ENCODE measurements around the genes PLIN2, IFNA8 and CDKN2B.

GRCh38 chr9:16726569-16727546, 143.6 kb downstream of the BNC2 start:
- PRO-cap, result no peak
- RAMPAGE, long total RNA, result no peak

DNA sequence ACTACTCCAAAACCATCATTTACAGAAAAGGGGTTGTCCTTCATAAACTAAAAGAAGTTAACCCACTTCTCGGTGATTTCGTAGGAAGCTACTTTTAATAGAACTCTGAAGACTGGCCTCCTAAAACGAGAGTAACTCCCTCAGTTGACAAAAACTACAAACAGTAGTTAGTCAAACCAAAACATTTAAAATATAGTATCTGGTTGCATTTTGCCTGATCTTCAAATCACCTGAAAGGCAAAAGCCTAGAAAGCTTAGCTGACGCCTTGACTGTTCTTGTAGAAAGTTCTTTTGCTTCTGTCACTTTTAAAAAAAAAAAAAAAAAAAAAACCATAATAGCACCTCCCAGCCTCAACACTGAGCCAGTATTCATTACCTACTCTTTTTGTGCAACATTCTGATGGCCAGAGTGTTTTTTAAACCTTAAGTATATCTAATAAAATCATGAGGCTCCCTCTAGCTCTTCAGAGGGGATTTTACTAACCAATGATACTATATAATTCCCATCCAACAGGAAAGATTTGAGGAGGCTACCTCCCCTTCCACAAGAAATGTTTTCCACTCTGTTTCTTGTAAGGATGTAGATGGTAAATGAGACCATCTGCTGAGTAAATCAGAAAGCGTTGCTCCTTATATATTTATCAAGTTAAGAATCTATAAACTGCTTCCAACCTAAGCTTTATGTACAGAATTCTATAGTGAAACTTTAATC, 4.0 kb downstream of the BNC2 start:
- PRO-cap, result no peak
- RAMPAGE, long total RNA, result no peak

DNA sequence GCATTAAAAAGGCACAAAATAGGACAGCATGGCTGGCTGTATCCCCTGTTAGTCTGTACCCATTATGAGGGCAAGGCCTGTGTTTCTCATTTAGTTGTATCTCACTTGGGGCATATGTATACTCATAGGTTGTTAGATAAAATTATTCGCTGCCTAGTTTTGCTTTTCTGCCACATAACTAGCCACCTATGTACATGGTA, 9.4 kb downstream of the PLIN2 start:
- PRO-cap, result no peak
- RAMPAGE, long total RNA, result no peak

DNA sequence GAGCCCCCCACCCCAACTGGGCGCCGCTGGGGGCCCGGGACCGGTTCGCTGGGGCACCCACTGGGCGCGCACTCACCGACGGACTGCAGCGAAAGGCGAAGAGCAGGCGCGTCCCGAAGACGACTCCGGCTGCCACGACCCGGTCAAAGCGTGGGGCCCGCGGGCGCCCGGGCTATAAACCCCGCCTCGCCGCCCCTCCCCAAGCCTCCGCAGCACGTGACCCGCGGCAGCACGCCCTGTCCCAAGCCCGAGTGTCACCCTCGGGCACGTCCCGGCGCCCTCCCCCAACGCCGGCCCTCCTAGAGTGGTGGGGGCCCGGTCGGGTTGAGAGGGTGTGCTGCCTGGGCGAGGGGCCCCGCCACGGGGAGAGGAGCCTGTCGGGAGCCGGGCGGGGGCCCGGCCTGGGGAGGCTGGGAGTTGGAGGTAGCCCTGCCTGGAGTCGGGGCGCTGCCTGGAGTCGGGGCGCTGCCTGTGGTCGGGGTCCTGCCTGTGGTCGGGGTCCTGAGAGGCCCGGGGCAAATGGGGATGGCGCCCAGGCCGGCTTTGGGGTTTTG, at the start of gene PLIN2:
Gene PLIN2 (minus strand): TSS at position 150 of the 554 bp plus-strand sequence.
- PRO-cap, result bidirectional peak, plus-strand start at position 426 of the sequence, minus-strand start at position 148 of the sequence
- RAMPAGE, long total RNA, result start-site peak on the minus strand centred at position 149 of the sequence, 8 bp wide, 72 and 115 reads in 2 replicates

DNA sequence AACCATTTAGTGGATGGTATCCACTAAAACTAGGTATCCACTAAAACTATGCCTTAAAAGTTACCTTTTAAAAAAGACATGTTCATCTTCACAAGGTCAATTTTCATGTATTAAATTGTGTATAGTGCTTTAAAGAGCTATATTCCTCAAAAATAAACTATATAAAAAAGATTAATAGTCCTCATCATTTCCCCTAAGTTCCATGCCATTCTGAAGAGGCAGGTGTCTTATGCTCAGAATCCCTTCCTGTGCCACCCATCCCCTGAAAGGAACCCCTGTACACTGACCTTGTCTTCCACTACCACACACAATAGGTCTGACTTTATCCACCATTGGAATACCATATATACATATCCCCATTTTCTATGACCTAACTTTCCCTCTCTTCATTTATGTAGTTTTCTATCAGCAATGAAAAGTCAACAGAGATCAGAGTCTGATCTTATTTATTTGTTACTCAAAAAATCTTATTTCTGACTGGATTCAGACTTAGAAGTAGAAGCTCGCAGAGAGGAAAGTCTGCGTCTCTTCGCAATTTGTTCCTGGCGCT, 4.1 kb downstream of the RPS6 start:
- PRO-cap, result unidirectional peak, minus-strand start at position 215 of the sequence
- RAMPAGE, long total RNA, result no peak

DNA sequence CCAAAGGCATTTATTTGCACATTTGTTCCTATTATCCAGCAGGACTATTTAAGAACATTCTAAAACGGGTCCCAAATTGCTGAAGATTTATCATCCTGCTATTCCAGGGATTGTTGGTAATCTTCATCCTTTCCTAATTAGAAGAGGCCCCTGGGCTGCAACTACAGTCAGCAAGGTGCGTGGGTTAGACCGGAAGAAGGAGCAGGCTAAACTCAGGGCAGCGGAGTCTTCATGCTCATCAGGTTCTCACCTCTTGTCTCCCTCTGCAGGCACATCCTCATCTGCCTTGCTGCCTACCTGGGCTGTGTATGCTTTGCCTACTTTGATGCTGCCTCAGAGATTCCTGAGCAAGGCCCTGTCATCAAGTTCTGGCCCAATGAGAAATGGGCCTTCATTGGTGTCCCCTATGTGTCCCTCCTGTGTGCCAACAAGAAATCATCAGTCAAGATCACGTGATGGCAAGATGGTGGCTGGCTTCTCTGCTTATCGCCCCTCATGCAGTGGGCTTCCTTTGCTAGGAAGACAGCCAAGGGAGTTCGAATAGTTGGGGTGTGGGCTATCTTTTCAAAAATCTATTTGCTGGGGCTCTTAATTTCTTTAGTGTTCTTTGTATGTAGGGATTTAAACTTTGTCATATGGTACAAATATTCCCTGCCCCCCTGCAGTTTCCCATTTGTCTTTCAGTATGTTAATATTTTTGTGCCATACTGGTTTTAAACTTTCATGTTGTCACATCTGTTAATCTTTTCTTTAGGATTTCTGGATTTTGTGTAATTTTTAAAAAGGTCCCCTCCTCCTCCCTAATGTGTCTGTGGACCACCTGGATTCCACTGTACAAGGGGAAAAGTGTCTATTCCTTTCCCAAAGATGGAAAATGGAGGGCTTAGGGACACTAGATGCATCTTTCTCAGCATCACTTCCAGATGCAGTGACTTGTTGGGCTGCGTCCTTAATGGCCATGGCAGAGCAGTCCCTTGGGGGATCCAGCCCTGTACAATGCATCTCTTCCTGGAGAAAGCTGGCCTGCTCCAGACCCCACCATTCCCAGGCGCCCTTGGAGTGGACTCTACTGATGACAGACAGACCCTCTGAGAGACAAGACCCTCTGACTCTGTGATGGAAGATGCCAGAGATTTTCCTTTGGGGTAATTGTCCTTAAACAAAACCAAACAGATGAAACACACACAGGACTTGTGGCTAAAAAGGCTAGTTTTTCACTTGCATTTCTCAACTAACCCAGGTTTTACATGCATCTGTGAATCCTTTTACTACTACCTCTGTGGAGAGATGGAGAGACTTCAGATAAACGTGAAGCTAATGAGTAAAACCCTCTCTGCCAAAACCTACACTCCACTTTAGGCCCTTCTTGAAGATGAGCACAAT, 41.9 kb downstream of the ACER2 start:
- PRO-cap, result no peak
- RAMPAGE, long total RNA, result no peak

- PRO-cap, result no peak
- RAMPAGE, long total RNA, result no peak
These were observed 145.6 kb upstream of the SLC24A2 start for GRCh38 chr9:19934507-19934861.

DNA sequence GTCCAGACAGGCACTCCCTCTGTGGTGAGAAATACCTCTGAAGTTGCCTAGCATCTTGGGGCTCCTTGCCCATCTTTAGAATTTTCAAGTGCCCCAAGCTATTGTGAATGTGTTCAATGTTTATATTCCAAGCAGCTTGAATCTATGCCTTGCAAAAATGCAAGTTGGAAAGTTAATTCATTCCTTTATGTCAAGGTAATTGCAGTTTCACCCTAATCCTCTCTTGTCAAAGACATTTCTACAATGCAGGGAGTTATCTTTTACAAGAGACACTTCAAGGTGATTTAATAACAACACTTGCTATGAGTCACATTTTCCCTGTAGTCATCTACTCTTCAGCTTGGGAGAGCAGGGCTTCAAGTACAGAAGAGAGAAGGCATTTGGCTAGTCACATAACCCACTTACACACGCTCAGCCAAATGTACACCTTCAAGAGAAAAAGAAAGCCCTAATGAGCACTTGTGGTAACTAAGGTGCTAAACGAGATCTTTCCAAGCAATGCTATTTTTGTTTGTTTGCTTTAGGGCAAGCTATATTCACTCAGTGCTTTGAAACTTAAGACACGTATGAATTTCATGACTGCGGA, 302.4 kb downstream of the MLLT3 start:
- PRO-cap, result no peak
- RAMPAGE, long total RNA, result no peak

- PRO-cap, result no peak
- RAMPAGE, long total RNA, result no peak
These were observed 27.1 kb downstream of the MLLT3 start for GRCh38 chr9:20595031-20595767.

- PRO-cap, result no peak
- RAMPAGE, long total RNA, result no peak
These were observed 2.4 kb downstream of the MLLT3 start for GRCh38 chr9:20619822-20620277.

DNA sequence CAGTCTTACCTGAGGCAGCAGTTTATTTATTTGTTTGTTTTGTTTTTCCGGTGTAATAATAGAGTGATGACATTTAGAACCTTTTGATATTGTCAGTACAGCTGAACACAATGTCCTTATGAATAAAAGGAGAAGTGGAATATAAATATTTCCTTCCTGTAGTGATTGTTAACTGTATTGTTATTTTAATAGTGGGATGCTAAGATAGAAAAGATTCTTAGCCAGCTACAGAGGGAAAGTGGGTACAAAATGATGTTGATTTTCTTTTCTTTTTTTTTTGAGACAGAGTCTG, 34.7 kb downstream of the FOCAD start:
- PRO-cap, result no peak
- RAMPAGE, long total RNA, result no peak

- PRO-cap, result no peak
- RAMPAGE, long total RNA, result no peak
These were observed at the start of gene IFNA8 for GRCh38 chr9:21408733-21409192. Gene IFNA8 (plus strand): TSS chr9:21409117.

GRCh38 chr9:21560123-21560760, 78.1 kb upstream of the IFNE start:
- PRO-cap, result no peak
- RAMPAGE, long total RNA, result no peak

DNA sequence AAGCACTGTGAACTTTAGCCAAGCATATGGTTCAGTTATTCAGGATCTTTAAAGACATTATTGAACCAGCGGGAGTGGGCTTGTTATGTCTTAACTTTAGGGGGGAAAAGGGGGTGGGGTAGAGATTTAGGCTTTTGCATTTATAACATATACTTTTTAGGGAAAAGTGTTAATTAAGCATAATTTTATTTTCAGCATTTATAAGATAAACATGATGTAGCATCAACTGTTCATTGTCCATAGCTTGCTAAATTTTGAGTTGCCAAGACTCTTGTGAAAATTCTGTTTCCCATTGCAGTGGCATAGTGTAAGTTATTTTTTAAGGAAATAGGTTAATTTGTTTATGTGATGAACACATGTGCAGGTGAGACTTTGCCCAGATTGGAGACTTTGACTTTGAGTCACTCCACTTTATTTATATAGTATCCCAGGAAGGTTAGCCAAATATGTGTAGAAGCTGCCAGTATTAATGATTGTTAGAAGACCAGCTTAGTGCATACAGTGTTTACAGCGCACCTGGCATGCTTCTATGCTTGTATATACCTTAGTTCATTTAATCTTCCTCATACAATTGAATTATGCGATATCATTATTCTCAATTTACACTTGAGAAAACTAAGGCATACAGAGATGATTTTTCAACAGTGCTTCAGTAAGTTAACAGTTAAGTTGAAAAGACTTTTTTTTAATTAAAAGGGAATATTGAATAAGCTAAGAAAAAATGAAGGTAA, 50.9 kb downstream of the MTAP start:
- PRO-cap, result no peak
- RAMPAGE, long total RNA, result no peak

DNA sequence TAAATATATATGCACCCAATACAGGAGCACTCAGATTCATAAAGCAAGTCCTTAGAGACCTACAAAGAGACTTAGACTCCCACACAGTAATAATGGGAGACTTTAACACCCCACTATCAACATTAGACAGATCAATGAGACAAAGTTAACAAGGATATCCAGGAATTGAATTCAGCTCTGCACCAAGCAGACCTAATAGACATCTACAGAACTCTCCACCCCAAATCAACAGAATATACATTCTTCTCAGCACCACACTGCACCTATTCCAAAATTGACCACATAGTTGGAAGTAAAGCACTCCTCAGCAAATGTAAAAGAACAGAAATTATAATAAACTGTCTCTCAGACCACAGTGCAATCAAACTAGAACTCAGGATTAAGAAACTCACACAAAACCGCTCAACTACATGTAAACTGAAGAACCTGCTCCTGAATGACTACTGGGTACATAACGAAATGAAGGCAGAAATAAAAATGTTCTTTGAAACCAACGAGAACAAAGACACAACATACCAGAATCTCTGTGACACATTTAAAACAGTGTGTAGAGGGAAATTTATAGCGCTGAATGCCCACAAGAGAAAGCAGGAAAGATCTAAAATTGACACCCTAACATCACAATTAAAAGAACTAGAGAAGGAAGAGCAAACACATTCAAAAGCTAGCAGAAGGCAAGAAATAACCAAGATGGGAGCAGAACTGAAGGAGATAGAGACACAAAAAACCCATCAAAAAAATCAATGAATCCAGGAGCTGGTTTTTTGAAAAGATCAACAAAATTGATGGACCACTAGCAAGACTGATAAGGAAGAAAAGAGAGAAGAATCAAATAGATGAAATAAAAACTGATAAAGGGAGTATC, 63.3 kb downstream of the CDKN2A start:
- PRO-cap, result no peak
- RAMPAGE, long total RNA, result no peak

DNA sequence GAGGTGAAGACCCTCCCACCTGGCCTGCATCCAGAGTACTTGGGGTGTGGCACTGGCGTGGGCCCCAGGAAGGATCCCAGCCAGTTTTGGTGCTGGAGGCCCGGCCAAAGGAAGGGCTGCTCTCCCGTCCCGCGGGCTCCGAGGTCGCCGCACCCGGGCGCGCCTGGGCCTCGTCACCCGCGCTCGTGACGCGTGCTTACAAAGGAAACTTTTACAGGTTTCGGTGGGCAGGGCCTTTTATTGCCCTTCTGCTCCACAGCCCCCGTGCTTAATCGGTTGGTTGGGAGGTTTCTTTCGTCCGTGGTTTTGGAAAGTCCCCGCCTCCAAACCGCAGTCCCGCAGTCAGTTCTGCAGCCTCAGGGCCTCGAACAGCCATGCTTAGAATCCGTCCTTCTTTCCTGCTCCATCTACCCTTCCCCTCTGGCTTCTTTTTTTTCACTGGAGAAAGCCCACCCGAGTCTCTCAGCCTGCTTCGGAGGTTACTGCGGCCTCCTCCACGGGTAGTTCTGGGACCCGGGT, 9.6 kb downstream of the CDKN2A start:
- PRO-cap, result no peak
- RAMPAGE, long total RNA, result no peak

GRCh38 chr9:21996282-21997041, 12.6 kb downstream of the CDKN2B start:
- PRO-cap, result no peak
- RAMPAGE, long total RNA, result no peak

GRCh38 chr9:22009039-22009663, at the start of gene CDKN2B:
Gene CDKN2B (minus strand): TSS chr9:22009305.
- PRO-cap, result bidirectional peak, plus-strand start at chr9:22009475, minus-strand start at chr9:22009305
- RAMPAGE, long total RNA, result no peak

DNA sequence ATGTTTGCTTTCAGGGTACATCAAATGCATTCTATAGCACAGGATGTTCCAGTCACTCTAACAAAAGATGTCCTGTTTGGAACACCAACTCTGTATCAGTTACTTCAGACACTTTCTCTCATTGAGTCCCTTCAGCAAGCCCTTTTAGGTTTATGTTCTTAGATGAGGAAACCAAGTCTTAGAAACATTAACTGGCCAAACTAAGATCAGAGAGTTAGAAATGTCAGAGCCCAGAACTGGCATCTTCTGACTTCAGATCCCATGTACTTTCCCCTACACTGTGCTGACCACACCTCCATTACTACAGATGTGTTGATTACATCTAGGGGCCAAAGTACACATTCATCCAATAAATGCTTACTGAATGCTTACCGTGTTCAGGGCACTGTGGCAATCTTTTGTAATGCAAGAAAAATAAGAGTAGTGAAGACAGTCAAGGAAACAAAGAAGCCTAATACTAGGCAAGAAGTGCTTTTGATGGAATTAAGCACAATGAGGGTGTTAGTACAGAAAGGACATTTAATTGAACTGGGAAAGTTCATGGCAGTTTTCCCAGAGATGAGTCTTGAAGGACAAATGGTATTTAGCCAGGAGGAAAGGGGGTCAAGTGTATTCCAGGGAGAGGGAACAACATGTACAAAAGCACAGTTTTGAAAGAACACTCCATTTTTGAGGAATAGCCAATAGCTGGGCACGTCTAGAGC, 89.6 kb upstream of the CDKN2B start:
- PRO-cap, result no peak
- RAMPAGE, long total RNA, result no peak

GRCh38 chr9:22117114-22118232, 108.4 kb upstream of the CDKN2B start:
- PRO-cap, result no peak
- RAMPAGE, long total RNA, result no peak

Data from Karpas-422 (cell line).